Heart (tissue), 3 donors: ENCODE results near the genes CLDN7, TMEM256 and SLC35G6.

DNA sequence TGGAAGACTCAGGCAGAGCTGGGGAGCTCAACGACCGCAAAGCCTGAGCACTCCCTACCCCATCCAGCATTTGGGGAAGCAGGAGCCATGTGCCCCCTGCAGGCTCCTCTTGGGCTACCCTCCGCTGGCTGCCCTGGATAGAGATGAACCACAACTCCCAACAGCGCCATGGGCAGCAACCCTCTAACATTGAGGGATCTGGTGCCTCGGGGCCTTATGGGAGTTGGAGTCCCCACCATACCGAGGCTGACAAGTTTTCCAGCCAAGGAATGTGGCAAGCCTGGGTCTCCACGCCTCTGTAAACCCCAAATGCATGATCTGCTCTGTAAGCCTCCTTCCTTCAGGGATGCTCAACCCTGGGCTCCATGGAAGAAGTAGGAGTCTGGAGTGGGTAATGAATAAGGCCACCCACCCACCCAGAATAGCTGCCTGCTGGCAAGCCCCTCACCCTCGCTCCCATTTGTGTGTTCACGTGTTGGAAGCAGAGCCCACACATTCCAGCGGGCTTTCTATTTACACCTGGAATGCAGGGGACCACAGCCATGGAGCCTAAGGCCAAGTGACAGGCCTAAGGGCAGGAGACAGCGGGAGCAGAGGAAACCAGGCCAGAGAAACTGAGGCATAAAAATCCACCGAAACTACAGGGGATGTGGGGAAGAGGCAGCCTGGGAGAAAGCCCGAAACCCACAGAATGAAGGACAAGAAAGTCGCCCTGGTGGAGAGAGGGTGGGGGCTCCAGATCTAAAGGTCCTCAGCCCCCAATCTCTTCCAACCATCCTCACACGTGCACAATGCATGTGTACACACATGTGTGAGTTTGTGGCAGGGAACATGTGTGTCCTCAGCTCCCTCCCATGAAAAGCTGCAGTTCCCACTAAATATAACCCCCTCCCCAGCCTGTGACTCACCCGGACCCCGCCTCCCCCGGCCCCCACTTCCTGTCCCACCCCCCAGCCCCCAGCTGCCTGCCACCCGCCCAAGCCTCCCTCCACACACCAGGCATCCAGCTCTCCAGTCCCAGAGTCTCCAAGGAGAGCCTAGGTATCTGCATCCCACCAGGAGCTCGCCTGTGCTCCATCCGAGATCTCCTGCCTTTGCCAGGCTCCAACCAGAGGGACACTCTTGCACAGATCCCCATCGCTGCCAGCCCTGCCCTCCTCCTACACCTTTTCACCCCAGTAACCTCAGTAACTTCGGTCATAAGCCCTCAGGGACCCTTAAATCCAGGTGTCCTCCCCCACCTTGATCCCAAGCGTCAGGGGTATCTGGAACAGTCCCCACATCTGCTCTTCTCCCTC, 2.0 kb downstream of the DLG4 start:
- RAMPAGE, long total RNA, 2 experiments = no peak in any of the 2 experiments

DNA sequence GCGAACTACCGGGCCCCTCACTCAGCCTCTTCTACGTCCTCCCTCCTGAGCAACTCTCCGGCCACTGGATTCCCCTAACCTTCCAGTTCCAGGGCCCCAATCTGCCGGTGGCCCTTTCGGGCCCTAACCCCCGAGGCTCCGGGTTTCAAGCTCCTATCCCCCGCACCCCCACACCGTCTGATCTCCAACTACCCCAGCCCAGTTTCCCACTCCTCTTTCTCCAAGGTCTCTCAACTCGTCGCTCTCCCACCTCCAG, 464 bp downstream of the PHF23 start:
- RAMPAGE, long total RNA, 2 experiments = no peak in any of the 2 experiments

GRCh38 chr17:7242914-7243632, 824 bp upstream of the GABARAP start:
- RAMPAGE, long total RNA, 2 experiments = start-site peak on the plus strand in 1 of 2 experiments, at chr17:7243125-7243163 at its widest, 17 reads per replicate

- RAMPAGE, long total RNA, 2 experiments = no peak in any of the 2 experiments
These were observed 2.8 kb downstream of the CTDNEP1 start for GRCh38 chr17:7248698-7249205.

- RAMPAGE, long total RNA, 2 experiments = no peak in any of the 2 experiments
These were observed at the start of gene CLDN7 for GRCh38 chr17:7262074-7262939. TSS of gene CLDN7 (minus strand) at chr17:7262478.

- RAMPAGE, long total RNA, 2 experiments = no peak in any of the 2 experiments
These were observed 3.8 kb downstream of the YBX2 start for GRCh38 chr17:7290658-7290960.

DNA sequence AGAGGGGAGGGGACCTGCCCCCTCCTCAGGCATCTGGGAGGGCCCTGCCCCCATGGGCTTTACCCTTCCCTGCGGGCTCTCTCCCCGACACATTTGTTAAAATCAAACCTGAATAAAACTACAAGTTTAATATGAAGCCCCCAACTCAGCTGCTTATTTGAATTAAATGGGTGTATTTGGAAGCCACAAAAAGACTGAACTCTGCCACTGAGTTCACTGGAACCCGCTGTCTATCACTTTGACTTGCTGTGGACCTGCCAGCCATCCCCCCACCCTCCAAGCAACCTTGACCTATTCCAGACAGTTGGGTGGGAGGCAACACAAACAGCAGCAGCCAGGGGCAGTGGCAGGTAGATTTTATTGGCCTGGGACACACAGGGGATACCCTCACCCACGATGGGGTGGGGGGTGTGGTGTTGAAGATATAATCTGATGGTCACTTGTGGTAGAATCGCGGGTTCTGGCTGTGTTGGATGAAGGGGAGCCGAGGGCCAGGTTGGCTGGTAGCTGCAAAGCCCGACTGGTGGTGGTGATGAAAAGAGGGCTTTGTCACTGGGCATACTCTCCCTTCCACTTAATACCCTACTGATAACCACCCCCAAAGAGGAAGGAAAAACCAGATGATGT, 2.7 kb downstream of the GPS2 start:
- RAMPAGE, long total RNA, 2 experiments = no peak in any of the 2 experiments

DNA sequence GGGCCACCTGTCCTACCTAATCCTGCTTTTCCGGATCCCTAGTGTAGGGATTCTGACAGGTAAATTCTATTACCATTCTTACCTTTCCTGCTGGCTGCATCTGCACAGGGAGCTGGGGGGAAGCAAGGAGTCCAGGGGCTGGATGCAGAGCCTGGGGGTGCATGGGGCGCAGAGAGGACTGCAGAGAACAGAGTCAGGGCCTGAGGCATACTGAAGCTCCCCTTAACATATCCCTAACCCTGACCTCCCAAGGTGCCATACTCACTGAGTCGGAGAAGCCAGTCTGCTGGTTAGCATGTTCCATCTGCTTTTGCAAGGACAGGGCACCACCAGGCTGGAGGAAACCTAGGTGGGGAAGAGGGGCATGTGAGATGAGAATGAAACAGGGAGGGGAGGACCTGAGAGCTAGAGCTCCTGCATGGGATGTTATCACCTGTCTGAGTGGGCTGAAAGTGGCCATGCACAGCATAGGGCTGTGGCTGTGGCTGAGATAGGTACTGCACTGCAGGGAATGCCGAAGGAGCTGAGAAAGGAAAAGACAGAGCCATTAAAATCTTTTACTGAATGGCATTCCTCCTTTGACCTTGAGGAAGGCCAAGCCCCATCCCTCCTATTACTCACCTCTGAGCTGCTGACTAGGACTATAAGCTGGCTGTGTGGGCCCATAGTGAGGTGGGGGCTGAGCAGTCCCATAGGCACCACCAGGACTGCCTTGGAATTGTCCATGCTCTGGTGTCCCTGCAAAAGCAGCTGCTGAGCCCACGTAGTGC, 2.0 kb downstream of the GPS2 start:
- RAMPAGE, long total RNA, 2 experiments = no peak in any of the 2 experiments

DNA sequence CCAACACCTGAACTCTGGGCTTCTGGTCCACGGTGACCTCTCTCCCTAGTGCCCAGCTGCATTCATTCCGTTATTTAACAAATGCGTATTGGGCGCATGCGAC, 1.1 kb upstream of the KCTD11 start:
- RAMPAGE, long total RNA, 2 experiments = no peak in any of the 2 experiments

- RAMPAGE, long total RNA, 2 experiments = no peak in any of the 2 experiments
These were observed 533 bp upstream of the KCTD11 start for GRCh38 chr17:7351134-7352124.

DNA sequence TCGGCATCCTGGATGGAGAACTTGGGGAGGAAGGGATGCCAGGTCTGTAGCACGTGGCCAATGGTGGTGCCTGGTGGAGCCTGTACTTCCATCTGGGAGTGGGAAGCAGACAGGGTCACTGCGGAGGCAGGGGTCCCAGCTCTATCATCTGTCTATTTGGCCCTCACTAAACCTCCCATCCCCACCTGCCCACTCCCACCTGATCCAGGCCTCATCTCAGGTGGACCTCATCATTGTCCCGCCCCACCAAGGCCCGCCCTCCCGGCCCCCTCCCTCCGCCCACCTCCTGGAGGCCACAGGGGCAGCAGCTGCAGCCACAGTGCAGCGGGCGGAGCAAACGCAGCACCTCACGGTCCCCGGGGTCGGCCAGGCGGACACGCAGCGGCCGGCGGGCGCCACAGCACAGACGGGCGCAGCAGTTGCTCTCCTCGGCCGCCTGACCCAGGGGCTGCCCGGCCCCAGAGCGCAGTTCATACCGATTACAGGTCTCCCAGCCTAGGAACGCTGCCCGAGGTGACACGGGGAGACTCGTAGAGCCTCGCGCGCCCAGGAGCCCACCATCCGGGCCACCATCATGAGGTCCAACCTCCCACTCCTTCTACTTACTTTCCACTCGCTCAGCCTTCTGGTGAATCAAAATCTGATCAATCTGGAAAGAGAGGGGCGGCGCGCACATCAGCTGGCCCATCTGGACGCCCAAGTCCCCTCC, 1.3 kb downstream of the PLSCR3 start:
- RAMPAGE, long total RNA, 2 experiments = no peak in any of the 2 experiments

- RAMPAGE, long total RNA, 2 experiments = no peak in any of the 2 experiments
These were observed 169 bp downstream of the TMEM256 start for GRCh38 chr17:7403840-7404015.

DNA sequence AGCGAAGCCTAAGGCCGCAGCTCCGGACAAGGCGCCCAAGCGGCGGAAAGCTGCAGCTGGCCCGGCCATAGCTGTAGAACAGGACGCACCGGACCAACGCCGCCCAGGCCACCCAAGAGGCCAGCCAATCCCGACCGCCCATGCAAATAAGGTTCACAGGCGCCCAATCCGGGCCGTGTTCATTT, at the start of gene TMEM256:
Gene TMEM256 (minus strand): TSS at position 82 of the 185 bp plus-strand sequence.
- RAMPAGE, long total RNA, 2 experiments = start-site peak on the minus strand in 2 of 2 experiments, centred at positions 88 to 89 of the sequence, 572 to 1,024 reads per replicate

GRCh38 chr17:7417912-7418663, 2.0 kb upstream of the SPEM1 start:
- RAMPAGE, long total RNA, 2 experiments = no peak in any of the 2 experiments

DNA sequence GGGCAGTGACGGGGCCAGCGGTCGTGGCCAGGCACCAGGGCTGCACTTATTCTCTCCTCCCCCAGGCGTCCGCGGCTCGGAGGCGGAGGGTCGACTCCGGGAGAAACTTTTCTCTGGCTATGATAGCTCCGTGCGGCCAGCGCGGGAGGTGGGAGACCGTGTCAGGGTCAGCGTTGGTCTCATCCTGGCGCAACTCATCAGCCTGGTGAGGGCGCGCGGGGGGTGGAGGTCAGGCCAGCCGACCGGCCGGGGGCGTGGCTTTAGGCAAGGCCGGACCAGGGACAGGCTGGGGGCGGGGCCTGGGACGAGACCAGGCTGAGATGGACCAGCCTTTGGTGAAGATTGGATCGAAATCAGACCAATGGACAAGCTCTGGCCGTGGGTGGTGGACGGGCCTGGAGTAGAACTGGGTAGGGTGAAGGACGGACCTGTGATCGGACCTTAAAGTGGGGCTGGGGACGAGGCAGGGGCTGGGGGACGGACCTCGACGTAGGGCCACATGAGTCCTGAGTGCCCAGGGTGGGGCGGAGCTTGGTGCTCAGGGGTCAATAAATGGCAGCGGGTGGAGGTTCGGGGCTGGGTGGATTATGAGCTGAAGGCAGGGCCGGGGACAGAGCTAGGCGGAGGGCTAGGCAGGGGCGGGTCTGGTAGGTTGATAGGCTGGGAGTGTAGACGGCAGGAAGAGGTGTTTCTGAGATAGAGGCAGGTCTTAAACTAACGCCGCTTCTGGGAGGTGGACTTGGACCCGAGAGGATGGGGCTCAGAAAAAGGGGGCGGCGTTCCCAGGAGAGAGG, 541 bp downstream of the CHRNB1 start:
- RAMPAGE, long total RNA, 2 experiments = no peak in any of the 2 experiments

- RAMPAGE, long total RNA, 2 experiments = no peak in any of the 2 experiments
These were observed at the start of gene SLC35G6 for GRCh38 chr17:7481277-7481997. TSS of gene SLC35G6 (plus strand) at chr17:7481446.

- RAMPAGE, long total RNA, 2 experiments = no peak in any of the 2 experiments
These were observed 3.7 kb downstream of the SLC35G6 start for GRCh38 chr17:7484893-7485483.

DNA sequence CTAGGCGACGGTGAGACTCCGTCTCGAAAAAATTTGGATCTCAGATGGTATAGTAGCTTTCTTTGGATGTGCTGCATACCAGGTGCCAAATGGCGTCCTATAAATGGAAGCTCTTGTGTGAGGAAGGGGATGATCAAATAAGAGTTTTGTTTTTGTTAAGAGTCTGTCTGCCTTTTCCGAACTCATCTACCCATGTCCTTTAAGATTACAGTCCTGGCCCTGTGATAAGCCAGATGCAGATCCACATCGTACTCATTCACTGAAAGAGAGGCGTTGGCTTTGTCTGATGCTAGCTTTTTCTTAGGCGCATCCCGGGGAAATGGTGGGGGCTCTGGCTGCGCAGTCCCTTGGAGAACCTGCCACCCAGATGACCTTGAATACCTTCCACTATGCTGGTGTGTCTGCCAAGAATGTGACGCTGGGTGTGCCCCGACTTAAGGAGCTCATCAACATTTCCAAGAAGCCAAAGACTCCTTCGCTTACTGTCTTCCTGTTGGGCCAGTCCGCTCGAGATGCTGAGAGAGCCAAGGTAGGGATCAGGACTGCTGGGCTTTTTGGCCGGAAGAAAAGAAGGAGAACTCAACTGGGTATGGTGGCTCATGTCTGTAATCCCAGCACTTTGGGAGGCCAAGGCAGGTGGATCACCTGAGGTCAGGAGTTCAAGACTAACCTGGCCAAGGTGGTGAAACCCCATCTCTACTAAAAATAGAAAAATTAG, 26.9 kb downstream of the SLC35G6 start:
- RAMPAGE, long total RNA, 2 experiments = no peak in any of the 2 experiments

- RAMPAGE, long total RNA, 2 experiments = no peak in any of the 2 experiments
These were observed 1.4 kb upstream of the SENP3 start for GRCh38 chr17:7560196-7560765.

DNA sequence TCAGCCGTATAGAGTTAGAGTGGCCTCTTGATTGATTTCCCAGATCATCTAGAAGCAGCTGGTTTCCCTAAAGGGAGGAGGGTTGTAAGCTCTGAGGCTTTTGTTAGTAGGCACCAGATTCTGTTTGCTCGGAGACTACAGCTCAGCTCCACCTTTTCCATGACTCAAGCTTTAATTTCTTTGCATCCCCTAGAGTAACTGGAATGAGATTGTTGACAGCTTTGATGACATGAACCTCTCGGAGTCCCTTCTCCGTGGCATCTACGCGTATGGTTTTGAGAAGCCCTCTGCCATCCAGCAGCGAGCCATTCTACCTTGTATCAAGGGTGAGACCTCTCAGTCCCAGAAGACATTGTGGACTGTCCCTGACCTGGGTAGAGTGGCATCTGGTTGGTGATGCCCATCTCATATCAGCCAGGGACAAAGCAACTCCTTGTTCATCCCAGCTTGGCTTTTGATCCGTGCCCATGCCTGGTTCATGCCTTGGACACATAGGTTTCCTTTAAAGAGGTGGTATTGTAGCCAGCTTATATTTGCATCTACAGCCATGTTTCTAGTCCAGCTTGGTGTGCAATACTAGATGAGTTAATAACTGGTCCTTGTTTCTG, 1.8 kb downstream of the EIF4A1 start:
- RAMPAGE, long total RNA, 2 experiments = no peak in any of the 2 experiments